Epidermal melanocyte (primary cell): ENCODE results near the genes SLC25A21 and MIA2.

- RRBS, result no CpG with 5 or more reads among the region's 9 CpGs
Measured at GRCh38 chr14:35402951-35403529, 1.5 kb downstream of the NFKBIA start.

DNA sequence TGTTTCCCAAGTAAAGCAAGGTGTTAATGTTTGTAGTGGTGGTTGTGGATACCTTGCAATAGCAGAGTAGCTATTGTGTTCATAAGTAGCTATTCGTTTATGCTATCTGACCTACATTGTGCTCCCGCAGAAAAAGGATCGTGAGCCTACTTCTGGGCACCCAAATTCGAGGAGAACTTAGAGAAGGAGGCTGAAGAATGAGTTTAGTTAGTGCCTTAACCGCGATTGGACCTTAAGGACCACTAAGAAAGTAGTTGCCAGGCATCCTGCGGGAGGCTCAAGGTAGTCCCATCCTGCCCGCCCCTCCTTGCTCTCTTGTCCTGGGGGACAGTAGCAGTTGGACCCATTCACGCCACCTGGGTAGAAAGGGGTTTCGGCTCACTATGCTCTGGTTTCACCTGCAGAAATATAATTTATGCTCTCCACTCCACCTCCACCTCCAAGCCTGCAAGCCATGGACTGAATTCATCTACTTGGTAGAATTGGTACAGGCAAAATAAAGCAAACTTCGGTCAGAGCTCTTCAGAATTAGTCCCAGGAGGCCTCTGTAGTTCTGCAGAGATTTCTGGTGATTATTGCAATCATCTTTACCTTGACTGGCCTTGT, 1.1 kb upstream of the NFKBIA start:
- RRBS, result no CpG with 5 or more reads among the region's 11 CpGs

DNA sequence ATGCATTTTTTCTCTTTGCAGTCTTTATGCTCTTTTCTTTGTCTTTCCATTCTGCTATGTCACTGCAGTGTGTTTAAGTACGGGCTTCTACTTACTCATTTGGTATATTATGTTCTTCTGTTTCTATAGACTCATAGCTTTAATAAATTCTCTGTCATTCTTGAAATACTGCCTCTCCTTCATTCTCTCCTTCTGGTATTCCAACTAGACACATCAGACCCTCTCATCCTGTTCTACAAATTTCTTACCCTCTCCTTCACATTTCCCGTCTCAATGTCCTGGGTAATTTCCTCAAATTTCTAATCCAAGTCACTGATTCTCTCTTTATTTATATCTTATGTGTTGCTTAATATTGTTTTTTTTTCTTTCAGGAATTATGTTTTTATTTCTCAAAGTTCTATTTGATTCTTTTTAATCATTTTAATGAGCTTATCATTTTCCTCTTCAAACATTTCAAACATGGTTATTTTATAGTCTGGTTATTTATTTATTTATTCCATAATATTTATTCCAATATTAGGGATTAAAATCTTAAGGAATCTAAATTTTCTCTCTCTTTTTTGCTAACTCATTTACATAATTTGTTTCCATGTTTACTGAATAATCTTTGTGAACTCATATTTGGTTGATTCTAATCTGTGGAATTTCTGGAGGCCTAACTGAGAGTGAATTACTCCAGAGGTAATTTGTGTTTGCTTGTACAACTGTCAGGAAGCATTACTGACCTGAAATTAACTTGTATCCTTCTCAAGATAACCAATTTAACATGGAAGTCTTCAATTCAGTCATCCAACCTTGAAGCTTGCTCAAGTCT, 93.9 kb downstream of the RALGAPA1 start:
- RRBS, result no CpG with 5 or more reads among the region's 2 CpGs

DNA sequence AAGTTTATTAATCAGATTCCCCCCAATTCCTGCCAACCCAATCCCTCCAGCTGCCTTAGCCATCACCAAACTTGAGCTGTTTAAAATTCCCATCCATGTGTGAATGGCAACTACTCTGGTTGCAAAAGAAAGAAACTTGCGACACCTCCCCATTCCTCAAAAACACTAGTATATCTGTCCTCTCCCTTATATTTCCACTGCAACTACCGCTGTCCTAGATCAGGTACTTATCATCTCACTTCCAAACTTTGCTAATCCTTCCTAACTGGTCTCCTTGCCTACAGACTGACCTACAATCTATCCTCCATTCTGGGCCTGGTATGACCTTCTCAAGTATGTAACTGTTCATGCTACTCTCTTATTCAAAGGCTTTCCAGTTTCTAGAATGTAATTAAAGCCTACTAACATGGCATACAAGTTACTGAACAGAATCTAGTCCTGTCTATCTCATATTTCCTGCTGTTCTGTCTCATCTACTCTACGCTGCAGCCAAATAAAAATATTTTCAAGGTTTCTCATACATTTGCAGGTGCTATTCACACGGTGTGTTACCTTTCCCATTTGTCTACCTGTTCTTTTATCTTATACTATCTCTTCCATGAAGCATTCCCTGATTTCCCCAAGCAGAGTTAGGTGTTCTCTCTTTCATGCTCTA, 69.4 kb downstream of the RALGAPA1 start:
- RRBS, result no CpG with 5 or more reads among the region's 4 CpGs

GRCh38 chr14:36068660-36069199, 242.6 kb downstream of the BRMS1L start:
- RRBS, result no CpG with 5 or more reads among the region's 8 CpGs

DNA sequence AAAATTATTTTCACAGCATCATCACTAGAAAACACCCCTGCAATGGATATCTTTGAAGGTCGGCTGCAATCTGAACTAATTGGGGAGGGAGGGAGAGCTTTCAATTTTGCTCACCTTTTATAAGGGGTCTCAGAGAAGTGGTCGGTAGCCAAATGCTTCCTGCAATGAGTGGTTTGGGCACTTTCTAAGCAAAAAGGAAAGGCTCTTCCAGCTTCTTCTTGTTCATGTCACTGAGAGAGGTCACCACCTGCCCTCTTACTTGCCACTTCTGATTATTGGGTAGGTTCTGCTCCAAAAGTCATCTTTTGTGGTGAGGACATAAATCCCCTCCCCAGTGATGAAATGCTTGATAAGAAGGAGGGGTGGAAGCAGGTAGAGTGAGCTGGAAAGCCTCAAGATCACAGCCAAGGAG, 103.0 kb downstream of the MBIP start:
- RRBS, result no CpG with 5 or more reads among the region's 2 CpGs

GRCh38 chr14:36505214-36505842, 14.7 kb downstream of the NKX2-1 start:
- RRBS, result no CpG with 5 or more reads among the region's 44 CpGs

DNA sequence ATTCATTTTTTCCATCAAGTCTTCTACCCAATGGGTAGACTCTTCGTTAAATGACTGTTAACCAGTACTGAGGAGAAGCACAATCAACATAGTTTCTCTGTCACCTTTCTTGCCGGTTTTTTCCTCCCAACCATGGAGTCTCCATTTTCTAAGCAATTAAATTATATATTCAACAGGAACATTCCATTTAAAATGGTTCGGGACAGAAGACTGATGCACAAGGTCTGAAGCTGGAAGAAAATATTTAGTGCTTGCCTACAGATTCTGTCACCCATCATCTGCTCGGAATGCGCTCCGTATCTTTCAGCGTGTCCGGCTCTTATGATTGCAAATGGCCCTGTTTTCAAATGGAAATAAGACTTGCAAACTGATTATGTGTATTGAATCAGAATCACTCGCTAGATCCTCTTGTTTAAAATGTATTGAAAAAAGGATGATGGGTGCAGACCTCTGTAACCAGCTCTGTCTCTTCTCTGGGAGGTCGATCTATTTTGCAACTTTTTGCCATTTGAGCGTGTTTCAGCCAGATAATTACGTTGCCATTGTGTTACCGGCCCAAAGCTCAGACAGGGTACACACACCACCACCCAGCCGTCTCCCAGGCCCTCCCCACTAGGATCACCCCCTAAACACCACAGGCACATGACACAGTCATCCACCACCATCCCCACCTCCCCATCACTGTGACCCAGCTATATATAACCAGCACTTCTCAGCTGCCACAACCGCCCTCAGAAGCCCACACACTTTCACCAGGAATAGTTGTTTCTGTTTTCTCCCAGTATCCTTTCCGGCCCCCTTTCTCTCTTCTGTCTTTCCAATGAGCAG, 10.9 kb downstream of the NKX2-1 start:
- RRBS, result no CpG with 5 or more reads among the region's 16 CpGs

- RRBS, result 9% methylated on average over 9 of the region's 25 CpGs
Measured at GRCh38 chr14:36514629-36515208, 5.3 kb downstream of the NKX2-1 start.

GRCh38 chr14:37171591-37172907, at the start of gene SLC25A21:
TSS of gene SLC25A21 (minus strand) at chr14:37172606.
- RRBS, result 3% methylated on average over 30 of the region's 73 CpGs

DNA sequence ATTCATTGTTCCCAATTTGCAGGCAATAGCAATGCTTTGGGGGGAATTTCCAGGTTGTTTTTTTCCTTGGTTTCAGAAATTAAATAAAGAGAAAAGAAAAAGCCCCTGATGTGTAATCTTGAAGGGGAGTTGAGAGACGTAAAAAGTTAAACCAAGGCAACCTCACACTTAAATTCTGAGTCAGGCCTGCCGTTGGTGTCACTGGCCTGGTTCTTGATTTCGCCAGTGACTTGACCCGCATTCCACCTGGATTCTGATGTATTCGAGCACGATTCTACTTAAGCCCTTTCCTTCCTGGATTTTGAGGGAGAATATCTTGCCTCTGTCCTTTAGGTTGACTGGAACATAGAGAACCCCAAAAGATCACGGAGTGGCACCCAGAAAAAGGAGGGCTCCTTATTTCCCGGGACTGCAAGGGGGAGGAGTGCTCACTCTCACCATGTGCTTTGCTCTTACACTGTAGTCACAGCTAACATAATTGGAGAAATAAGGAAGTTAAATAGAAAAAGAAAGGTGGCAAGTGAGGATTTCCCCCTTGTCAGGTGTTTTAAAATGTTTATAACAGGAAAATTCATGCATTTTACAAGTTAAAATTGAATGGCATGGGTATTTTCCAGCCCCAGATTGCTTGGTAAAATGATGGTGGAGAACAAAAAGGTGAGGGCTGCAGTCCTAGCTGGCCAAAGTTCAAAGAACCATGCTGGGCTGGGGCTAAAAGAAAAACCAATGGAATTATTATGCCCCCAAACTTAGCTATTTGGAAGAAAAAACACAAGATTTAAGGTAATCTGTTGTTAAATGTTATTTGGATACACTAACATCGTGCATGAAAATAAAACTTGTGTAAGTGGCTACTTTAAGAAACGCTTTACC, 9.0 kb downstream of the FOXA1 start:
- RRBS, result no CpG with 5 or more reads among the region's 10 CpGs

- RRBS, result 4% methylated on average over 21 of the region's 49 CpGs
Measured at GRCh38 chr14:37593802-37594834, 931 bp downstream of the FOXA1 start.

DNA sequence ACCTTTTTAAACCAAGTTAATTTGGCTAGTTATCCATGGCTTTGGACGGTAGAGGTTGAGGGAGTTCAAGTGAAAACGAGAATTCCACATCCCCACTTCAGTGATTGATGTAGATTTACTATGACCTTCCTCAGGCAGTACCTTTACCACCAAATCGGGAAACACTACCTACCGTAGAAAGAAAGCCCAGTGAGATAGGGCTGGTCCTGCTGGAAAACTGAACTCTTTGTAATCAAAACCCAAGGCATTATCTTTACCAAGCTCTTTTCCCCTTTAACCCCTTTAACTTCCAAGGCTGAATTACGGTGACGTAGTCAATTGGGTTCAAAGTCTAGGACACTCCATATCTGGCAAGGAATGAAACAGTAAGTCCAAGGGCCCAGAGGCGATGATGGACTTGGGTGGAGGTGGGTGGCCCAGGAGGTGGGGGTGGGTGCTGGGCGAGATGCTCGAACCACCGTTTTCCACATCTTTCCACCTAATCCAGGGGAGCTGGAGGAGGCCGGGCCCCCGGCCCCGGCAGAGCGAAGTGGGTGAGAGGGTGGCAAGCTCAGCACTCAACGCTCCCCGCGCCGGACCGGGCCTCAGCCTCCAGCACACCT, 603 bp downstream of the SEC23A start:
- RRBS, result 2% methylated on average over 6 of the region's 19 CpGs

GRCh38 chr14:39182267-39182507, 7.1 kb downstream of the PNN start:
- RRBS, result no CpG with 5 or more reads among the region's 4 CpGs

DNA sequence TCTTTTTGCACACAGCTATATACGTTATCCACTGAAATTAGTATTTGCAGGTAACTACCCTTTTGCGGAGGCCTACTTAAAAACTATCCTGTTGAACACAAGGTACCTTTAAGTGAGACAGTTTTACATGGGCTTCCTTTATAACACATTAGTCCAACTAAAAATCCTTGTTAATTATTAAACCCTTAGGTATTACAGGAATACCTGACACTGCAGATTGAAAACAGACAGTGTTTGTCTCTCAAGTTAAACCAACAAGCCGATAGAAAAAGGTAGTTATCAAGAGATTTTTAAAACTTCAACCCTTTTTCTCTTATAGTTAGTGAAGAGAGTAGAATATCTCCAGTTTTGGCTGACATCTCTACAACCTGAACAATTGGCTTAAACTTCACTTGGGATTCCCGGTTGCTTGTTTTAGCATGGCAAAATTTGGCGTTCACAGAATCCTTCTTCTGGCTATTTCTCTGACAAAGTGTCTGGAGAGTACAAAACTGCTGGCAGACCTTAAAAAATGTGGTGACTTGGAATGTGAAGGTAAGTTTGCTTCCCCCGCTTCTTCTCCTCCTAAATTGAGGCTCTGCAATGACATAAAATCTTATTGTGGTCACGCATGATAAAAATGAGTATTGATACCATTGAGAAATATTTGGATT, at the start of gene MIA2:
Gene MIA2, plus strand, starts transcription at position 220 of the 653 bp plus-strand sequence.
- RRBS, result no CpG with 5 or more reads among the region's 7 CpGs

- RRBS, result no CpG with 5 or more reads among the region's 2 CpGs
Measured at GRCh38 chr14:39489225-39489841, 57.1 kb upstream of the FBXO33 start.

GRCh38 chr14:39957226-39957593, 525.0 kb upstream of the FBXO33 start:
- RRBS, result no CpG with 5 or more reads among the region's 3 CpGs

- RRBS, result no CpG with 5 or more reads among the region's 14 CpGs
Measured at GRCh38 chr14:41597907-41598106, 8.9 kb upstream of the LRFN5 start.

- RRBS, result no CpG with 5 or more reads among the region's 5 CpGs
Measured at GRCh38 chr14:44722852-44723187, 174.3 kb upstream of the C14orf28 start.

DNA sequence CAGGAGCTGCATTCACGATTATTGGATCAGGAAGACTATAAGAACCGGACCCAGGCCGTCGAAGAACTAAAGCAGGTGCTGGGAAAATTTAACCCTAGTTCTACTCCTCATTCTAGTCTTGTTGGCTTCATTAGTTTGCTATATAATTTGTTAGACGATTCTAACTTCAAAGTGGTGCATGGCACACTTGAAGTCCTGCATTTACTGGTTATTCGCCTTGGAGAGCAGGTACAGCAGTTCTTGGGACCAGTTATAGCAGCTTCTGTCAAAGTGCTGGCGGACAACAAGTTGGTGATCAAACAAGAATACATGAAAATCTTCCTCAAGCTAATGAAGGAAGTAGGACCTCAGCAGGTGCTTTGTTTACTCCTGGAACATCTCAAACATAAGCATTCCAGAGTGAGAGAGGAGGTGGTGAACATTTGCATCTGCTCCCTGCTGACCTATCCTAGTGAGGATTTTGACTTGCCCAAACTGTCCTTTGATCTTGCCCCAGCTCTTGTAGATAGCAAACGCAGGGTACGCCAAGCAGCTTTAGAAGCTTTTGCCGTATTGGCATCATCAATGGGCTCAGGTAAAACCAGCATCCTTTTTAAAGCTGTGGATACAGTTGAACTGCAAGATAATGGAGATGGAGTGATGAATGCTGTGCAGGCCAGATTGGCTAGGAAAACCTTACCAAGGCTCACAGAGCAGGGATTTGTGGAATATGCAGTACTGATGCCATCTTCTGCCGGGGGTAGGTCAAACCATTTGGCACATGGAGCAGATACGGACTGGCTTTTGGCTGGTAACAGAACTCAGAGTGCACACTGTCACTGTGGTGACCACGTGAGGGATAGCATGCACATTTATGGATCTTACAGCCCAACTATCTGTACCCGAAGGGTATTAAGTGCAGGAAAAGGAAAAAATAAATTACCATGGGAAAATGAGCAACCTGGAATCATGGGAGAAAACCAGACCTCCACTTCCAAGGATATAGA, 1.8 kb downstream of the TOGARAM1 start:
- RRBS, result no CpG with 5 or more reads among the region's 14 CpGs